ENCODE data around the genes ELAVL4 and GPX7.

DNA sequence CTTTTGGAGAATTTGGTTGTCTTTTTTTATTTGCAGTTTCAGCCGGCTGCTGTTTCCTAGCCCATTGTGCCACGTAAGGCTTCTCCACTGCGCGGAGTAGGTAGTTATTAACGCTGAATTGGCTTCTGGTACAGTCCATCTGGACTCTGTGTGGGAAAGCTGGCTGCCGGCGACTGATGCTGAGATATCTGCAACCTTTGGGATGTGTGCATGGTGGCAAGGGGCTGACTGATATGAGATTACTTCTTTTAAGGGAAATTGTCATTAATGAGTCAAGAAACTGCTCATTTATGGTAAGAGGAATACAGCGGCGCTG, 2.7 kb upstream of the ELAVL4 start:
- RRBS, result no CpG with 5 or more reads among the region's 9 CpGs

- RRBS, result no CpG with 5 or more reads among the region's 12 CpGs
Observed at GRCh38 chr1:50108363-50109118, at the start of gene ELAVL4. TSS of gene ELAVL4 (plus strand) at chr1:50108920.

DNA sequence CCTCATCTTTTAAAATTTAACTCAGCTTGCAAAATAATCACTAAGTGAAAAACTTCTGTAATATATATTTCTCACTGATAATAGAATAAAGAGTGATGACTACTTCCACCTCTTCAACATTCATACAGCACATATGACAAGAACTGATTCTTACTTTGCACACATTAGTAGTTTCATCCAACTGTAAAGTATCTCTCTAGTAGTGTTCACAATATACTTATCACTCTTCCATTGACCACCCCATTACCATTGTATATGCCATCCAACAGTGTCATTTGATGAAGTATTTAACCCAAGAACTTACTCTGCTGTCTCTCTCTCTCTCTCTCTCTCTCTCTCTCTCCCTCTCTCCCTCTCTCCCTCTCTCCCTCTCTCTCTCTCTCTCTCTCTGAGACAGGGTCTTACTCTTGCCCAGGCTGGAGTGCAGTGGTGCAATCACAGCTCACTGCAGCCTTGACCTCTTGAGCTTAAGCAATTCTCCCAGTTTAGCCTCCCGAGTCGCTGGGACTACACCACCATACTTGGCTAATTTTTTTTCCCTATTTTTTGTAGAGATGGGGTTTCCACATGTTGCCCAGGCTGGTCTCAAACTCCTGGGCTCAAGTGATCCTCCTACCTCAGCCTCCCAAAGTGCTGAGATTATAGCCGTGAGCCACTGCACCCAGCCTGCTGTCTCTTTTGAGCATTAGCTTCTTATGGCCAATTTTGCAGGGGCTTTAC, 104.4 kb upstream of the DMRTA2 start:
- RRBS, result no CpG with 5 or more reads among the region's 3 CpGs

DNA sequence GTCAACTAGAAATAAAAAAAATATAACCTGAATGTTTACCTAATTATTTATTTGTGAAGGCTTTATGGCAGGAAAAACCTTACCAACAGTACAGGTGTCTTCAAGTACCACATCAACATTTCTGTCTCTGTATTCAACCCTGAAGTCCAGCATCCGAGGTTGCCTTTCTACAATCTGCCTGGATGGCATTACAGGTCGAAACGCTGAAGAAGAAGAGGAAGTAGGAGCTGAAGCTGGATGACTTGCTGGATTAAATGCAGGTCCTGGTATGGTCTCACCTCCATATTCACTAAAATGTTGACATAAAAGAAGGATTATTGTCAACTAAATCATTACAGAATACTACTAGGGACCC, 172.2 kb downstream of the FAF1 start:
- RRBS, result no CpG with 5 or more reads among the region's 3 CpGs

DNA sequence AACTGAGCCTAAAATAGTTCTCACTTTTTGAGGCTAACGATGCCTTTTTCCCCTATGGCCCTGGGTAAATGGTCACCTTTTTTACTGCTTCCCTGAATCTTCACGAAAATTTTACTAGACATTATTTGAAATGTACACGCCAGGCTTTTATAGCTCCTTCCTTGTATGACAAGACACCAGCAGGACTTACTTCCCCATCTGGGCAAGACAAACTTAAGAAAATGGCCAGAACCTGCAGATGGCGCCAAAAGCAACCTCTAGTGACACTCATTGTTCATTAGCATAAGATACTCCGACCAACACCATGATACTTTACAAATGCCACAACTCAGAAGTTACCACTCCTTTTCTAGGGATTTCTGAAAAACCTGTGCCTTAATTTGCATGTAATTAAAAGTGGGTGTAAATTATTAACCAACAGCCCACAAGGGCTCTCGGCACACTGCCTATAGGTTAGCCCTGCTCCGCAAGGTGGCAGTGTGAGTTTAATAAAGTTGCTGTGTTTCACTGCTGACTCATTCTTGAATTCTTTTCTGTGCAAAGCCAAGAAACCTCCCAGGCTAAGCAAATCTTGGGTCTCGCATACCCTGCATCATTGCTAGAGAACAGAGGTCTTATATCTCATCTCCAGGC, 86.6 kb downstream of the FAF1 start:
- RRBS, result no CpG with 5 or more reads among the region's 8 CpGs

DNA sequence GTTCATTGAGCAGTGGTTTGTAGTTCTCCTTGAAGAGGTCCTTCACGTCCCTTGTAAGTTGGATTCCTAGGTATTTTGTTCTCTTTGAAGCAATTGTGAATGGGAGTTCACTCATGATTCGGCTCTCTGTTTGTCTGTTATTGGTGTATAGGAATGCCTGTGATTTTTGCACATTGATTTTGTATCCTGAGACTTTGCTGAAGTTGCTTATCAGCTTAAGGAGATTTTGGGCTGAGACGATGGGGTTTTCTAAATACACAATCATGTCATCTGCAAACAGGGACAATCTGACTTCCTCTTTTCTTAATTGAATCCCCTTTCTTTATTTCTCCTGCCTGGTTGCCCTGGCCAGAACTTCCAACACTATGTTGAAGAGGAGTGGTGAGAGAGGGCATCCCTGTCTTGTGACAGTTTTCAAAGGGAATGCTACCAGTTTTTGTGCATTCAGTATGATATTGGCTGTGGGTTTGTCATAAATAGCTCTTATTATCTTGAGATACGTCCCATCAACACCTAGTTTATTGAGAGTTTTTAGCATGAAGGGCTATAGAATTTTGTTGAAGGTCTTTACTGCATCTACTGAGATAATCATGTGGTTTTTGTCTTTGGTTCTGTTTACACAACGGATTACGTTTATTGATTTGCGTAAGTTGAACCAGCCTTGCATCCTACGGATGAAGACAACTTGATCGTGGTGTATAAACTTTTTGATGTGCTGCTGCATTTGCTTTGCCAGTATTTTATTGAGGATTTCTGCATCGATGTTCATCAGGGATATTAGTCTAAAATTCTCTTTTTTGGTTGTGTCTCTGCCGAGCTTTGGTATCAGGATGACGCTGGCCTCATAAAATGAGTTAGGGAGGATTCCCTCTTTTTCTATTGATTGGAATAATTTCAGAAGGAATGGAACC, 53.3 kb downstream of the FAF1 start:
- RRBS, result no CpG with 5 or more reads among the region's 12 CpGs

- RRBS, result no CpG with 5 or more reads among the region's 3 CpGs
Observed at GRCh38 chr1:50967308-50967649, 2.8 kb upstream of the CDKN2C start.

GRCh38 chr1:50985070-50985708, 15.1 kb downstream of the CDKN2C start:
- RRBS, result no CpG with 5 or more reads among the region's 3 CpGs

- RRBS, result no CpG with 5 or more reads among the region's 1 CpG
Observed at GRCh38 chr1:51209818-51210298, 26.2 kb upstream of the RNF11 start.

- RRBS, result no CpG with 5 or more reads among the region's 5 CpGs
Observed at GRCh38 chr1:51237465-51237771, 1.3 kb downstream of the RNF11 start.

DNA sequence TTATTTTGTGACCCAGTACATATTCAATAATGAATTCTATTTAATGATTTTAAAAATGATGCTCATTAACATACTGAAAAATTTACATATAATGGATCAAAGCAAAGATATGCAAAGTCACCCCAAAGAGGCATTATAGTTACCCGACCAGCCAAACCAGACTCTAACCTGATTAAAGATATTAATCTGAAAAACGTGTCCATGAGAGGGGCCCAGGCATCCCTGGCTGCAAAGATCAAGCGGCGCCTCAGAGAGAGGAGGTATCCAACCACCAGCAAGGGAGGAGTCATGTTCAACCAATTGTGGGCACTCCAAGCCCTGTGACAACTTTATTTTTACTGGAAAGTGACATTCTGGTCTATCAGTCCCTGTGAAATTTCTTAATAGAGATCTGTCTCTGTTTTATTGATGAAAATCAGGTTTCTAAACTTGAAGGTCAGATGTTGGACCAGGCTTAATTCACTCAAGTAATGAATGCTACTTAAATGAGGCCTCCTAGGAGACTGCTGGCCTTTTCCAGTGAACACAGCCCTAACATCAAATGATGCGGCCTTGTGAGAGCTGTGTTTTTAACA, 19.1 kb upstream of the TTC39A start:
- RRBS, result no CpG with 5 or more reads among the region's 5 CpGs

DNA sequence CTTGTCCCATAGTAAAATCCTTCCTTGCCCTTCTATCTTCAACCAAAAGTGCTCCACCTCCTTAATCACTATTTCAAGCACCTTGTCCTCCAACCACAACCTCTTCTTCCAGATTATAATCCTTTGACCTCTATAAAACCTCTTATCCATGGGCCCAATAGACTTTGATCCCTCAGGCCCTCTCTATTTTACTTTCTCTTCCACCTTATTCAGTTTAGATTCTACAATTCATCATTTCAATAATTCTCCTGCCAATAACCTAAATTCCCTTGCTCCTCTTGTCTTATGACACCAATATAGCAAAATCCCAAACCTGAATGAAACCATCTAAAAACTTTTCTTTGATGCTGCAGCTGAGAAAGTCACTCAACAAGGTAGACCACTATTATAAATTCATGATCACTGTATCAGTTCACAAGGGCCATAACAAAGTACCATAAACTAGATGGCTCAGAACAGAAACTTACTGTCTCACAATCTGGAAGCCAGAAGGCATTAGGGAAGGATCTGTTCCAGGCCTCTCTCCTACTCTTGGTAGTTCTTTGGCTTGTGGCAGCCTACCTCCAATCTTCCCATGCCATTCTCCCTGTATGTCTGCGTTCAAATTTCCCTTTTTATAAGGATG, 24.8 kb downstream of the EPS15 start:
- RRBS, result no CpG with 5 or more reads among the region's 1 CpG

DNA sequence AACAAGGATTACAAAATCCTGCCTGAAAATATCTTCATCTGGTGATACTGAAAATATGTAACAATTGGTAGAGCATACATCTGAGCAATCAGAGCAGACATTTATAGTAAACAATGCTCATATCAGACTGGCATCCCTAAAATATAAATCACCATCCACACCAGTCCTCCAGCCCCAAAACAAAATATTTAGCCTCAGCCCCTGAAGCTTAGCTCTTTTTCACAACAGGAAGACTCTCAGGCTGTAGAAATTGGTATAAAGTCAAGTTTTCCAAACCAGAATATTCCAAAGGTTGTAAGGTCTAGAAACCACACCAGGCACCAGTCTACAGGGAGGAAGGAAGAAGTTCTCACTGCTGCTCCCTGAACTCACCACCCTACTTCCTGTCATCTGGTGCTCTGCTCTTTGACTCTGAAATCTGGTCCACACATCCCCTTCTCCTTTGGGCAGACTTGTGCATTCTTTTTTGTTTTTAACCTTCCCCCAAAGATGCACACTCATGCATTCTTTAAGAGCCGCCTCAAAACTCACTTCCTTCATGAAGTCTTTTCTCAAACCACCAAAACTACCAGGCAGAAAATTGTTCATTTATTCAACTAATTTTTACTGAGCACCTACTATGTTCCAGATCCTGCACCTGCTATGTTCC, 29.9 kb upstream of the EPS15 start:
- RRBS, result no CpG with 5 or more reads among the region's 1 CpG

DNA sequence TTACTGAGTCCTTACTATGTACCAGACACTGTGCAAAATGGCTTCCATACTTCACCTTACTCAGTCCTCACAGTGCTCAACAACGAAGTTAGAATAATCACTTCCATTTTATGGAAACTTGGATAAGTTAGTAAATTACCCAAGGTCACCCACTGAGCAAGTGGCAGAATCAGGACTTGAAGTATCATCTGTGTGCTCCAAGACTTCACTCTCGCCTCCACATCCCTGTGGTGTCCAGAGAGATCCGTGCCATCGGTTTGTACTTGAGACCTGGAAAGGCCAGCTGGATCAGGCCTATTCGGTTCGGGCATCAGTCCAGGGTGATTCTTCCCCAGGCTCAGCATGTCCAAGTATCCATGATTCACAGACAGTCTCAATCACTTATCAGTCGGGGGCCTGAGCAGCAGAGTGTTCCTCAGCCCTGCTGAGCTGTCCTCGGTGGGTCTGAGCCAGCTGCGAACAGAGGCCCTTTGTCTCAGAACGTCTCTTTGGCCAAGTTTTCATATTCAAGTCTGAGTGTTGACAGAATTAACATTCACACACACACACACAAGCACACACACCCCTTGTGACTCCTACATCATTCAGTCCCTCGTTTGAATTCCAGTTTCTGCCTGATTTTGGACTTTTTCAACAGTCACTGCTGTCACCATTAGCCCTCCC, 33.5 kb upstream of the OSBPL9 start:
- RRBS, result no CpG with 5 or more reads among the region's 11 CpGs

GRCh38 chr1:51661321-51661668, 44.4 kb downstream of the OSBPL9 start:
- RRBS, result no CpG with 5 or more reads among the region's 2 CpGs

GRCh38 chr1:51790649-51791362, 87.7 kb downstream of the NRDC start:
- RRBS, result 100% methylated on average over 1 of the region's 5 CpGs

DNA sequence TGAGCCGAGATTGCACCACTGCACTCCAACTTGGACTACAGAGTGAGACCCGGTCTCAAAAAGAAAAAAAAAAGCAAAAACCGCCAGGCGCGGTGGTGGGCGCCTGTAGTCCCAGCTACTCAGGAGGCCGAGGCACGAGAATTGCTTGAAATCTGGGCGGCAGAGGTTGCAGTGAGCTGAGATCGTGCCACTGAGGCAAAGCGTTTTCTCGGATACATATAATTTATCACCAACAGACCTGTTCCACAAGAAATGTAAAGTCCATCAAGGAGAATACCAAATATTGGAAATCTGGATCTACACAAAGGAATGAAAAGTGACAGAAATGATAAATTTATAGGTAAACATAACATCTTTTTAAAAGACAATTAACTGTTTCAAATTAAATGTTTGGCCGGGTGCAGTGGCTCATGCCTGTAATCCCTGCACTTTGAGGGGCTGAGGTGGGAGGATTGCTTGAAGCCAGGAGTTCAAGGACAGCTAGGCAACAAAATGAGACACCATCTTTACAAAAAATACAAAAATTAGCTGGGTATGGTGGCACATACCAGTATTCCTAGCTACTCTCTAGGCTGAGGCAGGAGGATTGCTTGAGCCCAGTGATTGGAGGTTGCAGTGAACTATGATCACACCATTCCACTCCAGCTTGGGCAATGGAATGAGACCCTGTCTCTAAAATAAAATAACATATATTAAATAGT, 51.1 kb downstream of the CC2D1B start:
- RRBS, result no CpG with 5 or more reads among the region's 13 CpGs

GRCh38 chr1:52356192-52356703, 9.8 kb downstream of the CC2D1B start:
- RRBS, result no CpG with 5 or more reads among the region's 6 CpGs

DNA sequence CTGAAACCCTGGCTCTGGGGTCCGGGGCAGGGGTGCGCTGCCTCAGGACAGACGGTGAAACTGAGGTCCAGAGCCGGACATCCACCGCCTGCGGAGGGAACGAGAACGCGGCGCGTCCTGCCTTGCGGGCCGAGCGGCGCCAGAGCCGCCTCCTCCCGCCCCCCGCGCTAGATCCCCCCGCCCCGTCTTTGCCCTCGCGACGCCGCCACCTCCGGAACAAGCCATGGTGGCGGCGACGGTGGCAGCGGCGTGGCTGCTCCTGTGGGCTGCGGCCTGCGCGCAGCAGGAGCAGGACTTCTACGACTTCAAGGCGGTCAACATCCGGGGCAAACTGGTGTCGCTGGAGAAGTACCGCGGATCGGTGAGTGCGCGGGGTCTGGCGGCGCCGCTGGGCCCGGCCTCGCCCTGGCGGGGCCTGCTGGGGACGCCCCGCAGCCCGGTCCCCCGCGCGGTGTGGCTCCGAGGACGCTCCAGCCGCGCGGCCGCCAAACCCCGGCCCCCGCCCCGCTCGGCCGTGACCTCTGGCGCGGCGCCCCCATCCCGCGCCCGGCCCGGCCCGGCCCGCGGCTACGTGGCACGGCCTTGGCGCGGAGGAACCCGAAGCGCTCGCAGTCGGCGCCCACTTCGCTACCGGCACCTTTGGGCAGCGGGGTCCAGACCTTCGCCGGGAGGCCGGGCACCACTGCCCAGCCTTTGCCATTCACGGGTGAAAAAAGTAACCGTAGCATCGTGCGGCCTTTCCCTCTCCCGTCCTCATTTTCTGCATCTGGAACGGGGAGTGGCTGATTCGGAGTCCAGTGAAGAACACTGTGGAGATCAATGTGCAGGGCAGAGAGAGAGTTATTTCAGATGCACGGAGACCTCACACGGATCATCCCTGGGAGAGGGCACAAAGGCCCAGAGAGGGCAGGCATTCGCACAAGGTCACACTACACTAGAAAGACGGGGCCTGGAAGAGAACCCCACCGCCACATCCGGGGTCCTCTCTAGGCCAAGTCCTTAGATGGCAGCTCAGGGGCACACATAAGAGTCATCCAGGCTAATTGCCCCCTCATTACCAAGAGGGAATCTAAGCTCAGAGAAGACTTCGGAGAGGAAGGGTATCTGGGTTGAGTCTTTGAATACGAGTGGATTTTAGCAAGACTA, at the start of gene GPX7:
GPX7 (plus strand) TSS at position 185 of the 1,146 bp plus-strand sequence.
- RRBS, result 11% methylated on average over 55 of the region's 106 CpGs